Neural cell (in vitro differentiated cells): ENCODE results near the genes TPH2, ATXN7L3B, KCNC2 and GLIPR1.

DNA sequence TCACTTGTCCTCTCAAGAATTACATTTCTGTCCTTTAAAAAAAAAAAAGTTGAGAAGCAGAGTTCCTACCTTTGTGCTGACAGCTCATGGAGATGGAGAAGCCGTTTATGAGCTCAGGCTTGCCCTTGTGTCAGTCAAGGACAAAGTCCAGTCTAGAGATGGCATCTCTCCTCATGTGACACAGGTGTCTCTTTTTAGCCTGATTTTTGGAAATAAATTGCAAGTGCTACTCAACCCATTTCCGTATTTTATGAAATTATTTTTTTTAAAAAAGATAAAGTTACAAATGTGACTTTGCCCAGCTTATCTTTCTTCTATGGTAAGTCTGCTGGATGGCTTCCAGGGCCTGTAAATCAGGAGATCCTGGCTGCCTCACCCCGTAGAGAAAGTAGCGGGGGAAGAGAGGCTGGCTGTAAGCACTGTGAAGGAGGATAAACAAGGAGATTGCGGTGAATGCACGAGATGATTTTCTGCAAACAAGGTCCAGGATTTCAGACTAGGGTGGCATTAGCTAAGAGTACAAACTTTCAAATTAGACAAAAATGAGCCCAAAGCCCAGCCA lies 169.7 kb downstream of the MYRFL start:
- RAMPAGE, long total RNA = no peak

DNA sequence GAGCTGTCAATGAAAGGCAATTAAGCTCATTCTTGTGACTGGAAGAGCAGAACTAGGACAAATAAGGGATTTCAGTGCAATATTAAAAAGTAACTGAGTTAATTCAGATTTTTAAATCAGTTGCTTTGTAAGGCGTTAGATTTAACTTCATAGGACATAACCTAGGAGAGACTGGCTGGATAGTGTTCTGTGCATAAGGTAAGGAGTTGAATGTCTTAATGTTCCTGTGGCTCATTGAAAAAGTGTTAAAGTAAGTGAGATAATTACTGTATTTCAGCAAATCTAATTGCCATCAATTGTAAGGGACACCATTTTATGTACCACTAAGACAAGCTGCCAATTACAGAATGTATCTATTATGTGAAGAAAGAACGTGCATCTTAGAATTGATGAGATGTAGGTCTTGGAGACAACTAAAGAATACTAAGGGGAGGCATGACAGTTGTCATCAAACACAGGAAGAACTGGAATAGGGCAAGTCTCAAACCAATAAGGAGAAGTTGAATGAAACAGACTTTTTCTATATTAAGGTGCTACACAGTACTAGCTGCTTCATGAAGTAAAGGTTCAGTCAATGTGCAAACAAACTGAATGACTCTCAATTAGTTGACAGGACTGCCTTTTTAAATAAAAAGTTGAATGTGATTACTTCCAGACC lies 8.1 kb upstream of the KCNMB4 start:
- RAMPAGE, long total RNA = no peak

DNA sequence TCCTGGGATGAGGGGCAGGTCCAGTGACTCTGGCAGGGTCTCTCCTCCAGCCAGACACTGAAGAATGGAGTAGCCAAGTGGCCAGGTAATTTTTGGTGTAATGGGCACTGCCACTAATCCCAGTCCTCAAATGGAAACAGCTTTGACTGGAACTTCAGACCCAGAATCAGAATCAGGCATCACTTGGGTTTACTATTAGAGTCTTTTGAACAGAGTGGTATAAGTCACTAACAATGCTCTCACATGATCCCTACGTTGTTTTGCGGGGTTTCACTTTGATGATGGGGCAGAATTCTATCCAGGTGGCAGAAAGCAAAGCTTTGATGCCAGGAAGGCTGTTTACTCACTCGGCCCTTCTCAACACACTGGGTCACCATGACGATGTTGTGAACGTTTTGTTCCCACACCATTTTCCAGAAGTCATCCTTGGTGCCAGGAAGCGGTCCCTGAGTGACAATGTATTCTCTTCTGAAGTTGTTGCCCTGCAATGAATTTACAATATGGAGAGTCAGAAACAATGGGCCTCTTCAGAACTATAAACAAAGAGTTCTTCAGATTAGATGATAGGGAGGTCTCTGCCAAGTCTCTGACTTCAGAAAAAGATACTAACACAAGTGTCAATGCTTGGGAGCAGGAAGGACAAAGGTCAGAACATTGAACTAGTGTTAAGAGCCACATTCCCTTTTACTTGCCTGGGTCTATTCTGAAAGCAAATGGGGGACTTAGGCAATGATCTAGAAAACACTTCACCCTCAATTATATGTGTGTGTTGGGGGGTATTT lies 101.4 kb downstream of the PTPRB start:
- RAMPAGE, long total RNA = no peak

DNA sequence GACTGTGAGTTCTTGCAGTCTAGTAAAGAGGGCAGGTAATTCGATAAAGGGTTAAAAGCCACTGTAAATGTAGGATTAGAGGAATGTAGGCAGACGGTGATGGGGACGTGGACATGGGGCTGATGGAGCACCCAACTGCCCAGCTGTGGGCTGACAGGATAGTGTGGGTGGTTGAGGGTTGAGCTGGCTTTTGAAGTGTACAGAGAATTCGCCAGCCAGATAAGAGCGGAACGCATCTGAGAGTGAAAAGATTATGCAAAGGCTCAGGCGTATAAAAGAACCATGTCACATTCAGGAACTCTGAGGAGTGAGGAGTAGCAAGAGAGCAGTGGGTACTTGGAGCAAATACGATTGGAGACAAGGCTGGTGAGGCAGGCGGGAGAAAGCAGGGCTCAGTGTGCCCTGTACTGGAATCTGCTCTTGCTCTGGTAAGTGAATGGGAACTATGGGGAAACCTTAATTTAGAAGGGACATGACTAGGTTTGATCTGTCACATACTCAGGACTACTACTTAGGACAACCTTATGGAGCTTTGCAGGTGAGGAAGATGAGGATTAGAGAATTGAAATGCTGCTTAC lies 87.1 kb downstream of the PTPRB start:
- RAMPAGE, long total RNA = no peak

- RAMPAGE, long total RNA = no peak
These were observed 23.4 kb downstream of the TSPAN8 start for GRCh38 chr12:71134285-71134868.

GRCh38 chr12:71469283-71469731 lies 29.7 kb downstream of the LGR5 start:
- RAMPAGE, long total RNA = no peak

DNA sequence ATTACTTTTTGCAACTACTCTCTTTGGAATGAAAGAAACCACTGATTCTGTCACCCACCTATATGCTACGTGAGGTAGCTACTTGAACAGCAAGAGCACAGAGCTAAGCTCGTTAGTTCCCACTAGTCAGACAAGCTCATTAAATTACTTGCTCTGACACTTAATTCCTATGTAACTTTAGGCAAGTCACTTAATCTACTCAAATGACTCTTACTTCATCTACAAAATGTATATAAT lies 17.0 kb downstream of the ZFC3H1 start:
- RAMPAGE, long total RNA = no peak

DNA sequence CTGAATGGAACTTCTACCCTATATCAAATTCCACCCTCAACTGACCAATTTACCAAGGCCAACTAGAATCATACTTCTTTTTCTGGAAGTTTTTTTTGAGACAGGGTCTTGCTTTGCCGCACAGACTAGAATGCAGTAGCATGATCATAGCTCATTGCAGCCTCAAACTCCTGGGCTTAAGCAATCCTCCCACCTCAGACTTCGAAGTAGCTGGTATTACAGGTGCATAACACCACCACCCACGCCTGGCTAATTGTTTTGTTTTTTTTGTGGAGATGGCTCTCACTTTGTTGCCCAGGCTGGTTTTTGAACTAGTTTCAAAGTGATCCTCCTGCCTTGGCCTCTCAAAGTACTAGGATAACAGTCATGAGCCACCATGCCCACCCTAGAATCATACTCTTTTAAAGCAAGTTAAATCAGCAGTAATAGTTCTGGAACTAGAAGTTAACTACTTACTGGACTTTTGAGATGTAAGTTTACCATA lies 37.2 kb downstream of the RAB21 start:
- RAMPAGE, long total RNA = no peak

- RAMPAGE, long total RNA = no peak
These were observed 44.0 kb upstream of the TPH2 start for GRCh38 chr12:71894525-71895094.

DNA sequence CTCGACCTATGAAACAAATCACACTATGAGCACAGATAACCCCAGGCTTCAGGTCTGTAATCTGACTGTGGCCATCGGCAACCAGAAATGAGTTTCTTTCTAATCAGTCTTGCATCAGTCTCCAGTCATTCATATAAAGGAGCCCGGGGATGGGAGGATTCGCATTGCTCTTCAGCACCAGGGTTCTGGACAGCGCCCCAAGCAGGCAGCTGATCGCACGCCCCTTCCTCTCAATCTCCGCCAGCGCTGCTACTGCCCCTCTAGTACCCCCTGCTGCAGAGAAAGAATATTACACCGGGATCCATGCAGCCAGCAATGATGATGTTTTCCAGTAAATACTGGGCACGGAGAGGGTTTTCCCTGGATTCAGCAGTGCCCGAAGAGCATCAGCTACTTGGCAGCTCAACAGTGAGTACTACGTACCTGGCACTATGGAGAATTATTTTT lies at the start of gene TPH2:
TSS of gene TPH2 (plus strand) at position 162 of the 447 bp plus-strand sequence.
- RAMPAGE, long total RNA = no peak

GRCh38 chr12:72272948-72273281 lies 745 bp downstream of the TRHDE start:
- RAMPAGE, long total RNA = no peak

- RAMPAGE, long total RNA = start-site peak on the minus strand at chr12:74537707-74537779, 42 and 42 reads in 2 replicates; start-site peak on the plus strand at chr12:74537787-74537873, 4,129 and 1,845 reads in 2 replicates
These were observed at the start of gene ATXN7L3B for GRCh38 chr12:74537597-74538537. Gene ATXN7L3B (plus strand): TSS chr12:74537835.

- RAMPAGE, long total RNA = no peak
These were observed at the start of gene KCNC2 for GRCh38 chr12:75209304-75210061. Gene KCNC2 (minus strand): TSS chr12:75209839.

DNA sequence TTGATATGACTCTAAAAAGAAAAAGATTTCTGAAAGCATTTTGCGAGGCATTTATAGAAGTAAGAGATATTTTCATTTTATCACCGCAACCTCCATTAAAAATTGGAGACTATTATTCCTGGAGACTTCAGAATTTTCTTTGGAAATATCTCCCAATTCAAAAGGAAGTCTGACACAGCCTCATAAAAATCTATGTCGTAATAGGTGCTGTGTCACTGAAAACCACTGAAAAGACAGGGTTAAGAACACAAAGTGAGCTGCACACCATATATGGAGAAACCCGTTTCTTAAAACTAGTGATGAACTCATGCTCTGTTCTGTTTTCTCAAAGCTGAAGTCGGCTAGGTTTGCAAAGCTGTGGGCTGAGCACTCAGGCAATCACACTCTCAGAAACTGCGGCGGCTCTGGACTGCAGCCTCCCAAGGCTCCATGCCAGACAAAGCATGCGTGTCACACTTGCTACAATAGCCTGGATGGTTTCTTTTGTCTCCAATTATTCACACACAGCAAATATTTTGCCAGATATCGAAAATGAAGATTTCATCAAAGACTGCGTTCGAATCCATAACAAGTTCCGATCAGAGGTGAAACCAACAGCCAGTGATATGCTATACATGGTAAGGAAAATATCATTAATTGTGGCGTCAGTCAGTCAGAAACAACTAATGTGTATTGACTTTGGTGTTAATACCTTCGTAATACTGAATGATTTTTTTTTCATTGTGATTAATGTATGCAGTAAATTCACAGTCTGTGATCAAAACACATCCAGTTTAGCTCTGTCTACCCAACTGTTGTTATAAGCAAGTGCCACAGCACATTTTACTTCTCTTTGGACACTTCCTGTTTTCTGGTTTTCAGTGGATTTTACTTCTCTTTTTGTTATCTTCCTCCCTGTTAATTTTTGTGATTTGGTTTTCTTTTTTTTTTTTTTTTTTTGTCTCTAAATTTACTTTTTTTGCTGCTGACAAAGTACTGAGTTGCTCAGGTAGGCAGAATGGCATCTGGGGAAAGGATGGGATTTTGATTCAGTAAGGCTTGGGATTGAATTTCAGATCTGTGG lies at the start of gene GLIPR1:
TSS of gene GLIPR1 (plus strand) at position 318 of the 1,063 bp plus-strand sequence.
- RAMPAGE, long total RNA = no peak

DNA sequence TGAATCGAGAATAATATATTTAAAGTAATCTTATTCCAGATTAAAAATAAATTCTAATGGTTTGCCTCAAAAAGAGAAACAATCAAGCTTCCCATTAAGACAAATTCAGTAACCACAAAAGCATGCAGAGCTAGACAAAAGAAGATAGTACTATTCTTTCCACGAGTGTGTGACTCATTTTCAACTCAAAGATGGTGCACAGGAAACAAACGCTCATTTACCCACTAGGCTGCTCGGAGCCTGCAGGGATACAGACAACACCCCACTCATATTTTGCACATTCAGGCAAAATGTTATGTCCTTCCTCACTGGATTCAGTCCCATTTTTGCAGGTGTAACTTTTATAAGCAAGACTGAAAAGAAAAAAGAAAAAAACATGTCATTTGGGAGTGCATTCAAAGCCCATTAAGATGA lies 147.4 kb upstream of the KRR1 start:
- RAMPAGE, long total RNA = no peak

GRCh38 chr12:75665955-75666747 lies 154.7 kb upstream of the KRR1 start:
- RAMPAGE, long total RNA = no peak

GRCh38 chr12:76025795-76026178 lies 58.7 kb downstream of the NAP1L1 start:
- RAMPAGE, long total RNA = no peak

DNA sequence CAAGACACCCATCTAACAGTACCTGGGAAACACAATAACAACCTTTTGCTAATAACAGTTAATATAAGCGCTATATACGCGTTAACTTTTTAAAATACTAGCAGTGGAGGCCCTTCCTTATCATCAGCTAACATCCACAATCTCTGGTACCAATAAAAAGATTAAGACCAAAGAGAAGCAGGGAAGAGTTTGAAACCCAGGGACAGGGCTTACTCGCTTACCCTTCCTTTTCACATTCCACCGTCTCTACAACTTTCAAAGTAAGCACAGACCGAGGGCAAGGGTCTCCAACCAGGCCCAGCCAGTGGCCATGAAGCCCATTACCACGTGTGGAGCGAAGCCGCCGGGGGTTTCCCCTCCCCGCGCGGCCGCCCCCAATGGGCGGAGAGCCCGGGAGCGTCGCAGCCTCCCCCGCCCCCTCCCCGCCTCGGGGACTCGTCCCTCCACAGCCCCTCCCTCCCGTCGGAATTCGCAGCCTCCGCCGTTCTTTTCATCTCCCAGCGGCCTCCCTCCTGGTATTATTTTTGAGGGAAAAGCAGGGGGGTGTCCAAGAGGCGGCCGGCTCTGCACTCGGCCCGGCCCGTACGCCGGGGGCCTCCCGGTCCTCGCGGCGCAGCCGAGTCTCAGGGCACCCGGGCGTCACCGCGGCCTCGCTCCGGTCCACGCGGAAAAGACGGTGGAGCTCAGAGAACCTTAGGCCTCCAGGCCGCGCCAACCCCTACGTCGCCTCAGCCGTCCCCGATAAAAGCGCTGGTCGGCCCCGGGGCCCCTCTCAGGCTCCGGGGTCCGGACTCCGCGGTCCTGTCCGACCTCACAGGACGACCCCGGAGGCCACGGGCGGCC lies 652 bp downstream of the NAP1L1 start:
- RAMPAGE, long total RNA = no peak

DNA sequence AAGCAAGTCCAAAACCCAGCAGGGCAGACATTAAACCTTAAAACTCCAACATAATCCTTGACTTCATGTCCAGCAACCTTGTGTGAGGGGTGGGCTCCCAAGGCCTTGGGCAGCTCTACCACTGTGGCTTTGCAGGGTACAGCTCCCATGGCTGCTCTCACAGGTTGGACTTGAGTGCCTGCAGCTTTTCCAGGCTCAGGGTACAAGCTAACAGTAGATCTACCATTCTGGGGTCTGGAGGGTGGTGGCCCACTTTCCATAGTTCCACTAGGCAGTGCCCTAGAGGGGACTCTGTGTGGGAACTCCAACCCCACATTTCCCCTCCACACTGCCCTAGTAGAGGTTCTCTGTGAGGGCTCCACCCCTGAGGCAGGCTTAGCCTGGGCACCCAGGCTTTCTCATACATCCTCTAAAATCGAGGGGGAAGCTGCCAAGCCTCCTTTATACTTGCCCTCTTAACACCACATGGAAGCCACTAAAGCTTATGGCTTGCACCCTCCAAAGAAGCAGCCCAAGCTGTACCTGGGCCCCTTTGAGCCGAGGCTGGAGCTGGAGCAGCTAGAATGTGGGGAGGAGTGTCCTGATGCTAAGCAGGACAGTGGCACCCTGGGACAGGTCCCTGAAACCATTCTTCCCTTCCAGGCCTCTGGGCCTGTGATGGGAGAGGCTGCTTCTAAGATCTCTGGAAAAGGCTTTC lies 41.2 kb downstream of the OSBPL8 start:
- RAMPAGE, long total RNA = no peak

GRCh38 chr12:76530102-76531124 lies 29.2 kb downstream of the OSBPL8 start:
- RAMPAGE, long total RNA = no peak